REH cell (cell line): ENCODE data around the genes LRRFIP2, SCN5A and WDR48.

DNA sequence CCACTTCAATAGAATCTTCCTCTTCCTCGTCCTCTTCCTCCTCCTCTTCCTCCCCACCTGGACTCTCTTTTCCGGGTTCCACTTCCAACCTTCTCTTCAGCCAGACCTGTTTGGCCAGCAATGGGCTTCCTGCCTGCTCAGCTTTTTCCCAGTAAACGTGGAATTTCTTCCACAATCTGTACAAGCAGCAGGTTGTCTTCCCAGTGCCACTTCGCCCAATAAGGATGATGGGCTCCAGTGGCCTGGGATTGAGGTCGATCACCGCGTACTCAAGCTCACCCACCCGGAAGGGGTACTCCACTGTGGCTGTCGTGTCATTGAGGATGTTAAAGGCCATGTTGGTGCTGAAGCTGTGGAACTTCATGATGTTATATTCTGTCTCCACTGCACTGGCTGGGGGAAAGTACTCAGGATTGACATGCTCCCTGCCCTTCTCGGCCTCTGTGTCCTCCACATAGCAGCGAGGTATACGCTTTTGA is 88.5 kb downstream of the TRANK1 start:
- PRO-cap: no peak

DNA sequence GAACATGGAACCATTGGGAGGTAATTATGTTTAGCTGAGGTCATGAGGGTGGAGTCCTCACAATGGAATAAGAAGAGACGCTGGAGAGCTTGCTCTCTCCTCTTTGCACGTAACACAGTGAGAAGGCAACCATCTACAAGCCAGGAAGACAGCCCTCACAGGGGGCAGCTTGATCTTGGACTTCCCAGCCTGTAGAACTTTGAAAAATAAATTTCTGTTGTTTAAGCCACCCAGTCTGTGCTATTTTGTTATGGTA is 39.6 kb downstream of the TRANK1 start:
- PRO-cap: no peak

DNA sequence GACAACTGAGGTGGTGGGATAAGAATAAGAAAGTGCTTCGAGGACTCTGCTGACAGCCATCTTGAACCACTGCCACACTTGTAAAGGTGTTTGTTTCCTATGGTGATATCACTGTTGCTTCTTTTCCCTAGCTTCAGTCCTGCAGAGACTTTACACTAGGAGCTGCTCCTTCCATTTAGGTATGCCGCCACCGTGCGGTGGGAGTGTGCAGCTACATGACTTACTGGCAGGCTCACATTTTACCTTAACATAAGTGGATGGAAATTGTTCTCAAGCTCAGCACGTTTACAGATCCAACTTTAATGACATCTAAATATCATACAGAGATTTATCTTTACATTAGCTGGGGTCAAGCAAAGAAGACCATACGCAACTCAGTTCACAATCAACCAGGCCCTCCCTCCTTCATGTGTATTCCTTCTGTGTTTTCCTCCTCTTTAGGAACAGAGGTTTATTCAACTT is 13.9 kb upstream of the TRANK1 start:
- PRO-cap: no peak

DNA sequence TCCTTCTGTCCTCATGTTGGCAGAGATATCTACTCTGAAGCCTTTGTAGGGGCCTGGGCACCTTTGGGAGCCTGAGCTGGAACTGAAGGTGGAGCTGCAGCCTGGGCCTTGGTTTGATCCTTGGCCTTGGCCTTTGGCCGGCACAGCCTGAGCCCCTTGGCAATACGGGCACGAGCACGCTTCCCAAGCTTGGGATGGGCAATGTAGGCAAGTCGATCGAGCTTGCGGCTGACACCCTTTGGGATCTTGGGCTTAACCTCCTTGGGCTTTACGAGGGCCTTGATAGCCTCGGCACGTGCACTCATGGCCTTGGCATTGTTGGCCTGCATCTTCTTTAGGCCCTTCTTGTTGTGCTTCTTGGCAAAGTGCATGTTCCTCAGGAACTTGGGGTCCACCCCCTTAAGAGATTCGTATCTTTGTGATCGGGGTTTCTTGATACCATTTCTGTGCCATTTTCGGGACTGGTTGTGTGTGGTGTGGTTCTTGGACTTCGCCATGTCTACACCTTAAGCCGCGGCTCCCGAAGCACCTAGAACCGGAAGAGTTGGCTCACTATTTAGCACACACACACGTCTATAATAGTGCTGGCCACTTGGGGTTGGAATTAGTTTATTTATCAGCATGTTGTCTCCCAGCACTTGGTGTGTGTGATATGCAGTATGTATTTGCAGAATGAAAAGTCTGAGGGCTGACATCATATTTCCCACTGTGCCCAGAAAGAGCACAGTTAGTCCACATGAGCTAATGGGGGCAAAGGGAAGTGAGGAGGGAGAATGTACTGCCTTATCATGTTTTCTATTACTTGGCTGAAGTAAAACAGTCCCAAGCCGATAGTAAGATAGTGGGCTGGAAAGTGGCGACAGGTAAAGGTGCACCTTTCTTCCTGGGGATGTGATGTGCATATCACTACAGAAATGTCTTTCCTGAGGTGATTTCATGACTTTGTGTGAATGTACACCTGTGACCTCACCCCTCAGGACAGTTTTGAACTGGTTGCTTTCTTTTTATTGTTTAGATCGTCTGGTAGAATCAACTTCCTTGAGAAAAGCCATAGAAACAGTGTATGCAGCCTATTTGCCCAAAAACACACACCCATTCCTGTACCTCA is 23.5 kb downstream of the MLH1 start:
- PRO-cap: no peak

- PRO-cap: no peak
Observed at GRCh38 chr3:37052935-37054079, 60.0 kb downstream of the MLH1 start.

DNA sequence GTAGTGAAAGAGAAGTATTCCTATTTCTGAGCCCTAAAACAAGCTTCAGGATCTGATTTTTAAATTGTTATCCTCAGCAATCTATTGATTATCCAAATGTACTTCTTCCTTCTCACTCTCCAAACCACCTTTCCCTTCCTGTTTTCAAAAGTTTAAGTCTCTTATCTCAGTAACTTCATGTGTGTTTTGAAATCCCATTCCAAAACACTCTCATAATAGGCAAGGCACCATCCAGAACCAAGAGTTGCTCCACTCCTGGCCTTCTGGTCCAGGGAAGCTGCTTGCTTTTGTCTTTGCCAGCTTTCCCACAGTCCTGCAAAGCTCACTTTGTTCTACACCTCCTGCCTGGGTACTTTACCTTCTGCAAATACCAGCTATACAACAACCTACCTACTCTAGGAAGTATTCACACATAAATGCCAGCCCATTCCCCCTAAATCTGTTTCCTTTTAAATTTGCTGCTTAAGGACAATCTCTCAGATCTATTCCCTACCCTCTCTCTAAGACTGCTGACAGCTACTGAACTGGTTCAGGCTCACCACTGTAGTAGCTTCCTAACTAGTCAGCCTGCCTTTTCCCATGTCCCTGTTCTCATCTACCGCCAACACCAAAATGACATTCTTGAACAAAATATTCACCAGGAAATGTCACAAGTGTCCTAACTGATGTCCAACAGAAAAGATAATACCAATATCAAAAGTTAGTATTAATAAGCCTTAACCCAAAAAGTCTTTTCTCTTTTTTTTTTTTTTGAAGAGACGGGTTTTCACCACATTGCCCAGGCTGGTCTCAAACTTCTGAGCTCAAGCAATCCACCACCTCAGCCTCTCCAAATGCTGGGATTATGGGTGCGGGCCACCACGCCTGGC is 63.7 kb downstream of the MLH1 start:
- PRO-cap: no peak

- PRO-cap: no peak
Observed at GRCh38 chr3:37127329-37127815, 47.0 kb downstream of the LRRFIP2 start.

DNA sequence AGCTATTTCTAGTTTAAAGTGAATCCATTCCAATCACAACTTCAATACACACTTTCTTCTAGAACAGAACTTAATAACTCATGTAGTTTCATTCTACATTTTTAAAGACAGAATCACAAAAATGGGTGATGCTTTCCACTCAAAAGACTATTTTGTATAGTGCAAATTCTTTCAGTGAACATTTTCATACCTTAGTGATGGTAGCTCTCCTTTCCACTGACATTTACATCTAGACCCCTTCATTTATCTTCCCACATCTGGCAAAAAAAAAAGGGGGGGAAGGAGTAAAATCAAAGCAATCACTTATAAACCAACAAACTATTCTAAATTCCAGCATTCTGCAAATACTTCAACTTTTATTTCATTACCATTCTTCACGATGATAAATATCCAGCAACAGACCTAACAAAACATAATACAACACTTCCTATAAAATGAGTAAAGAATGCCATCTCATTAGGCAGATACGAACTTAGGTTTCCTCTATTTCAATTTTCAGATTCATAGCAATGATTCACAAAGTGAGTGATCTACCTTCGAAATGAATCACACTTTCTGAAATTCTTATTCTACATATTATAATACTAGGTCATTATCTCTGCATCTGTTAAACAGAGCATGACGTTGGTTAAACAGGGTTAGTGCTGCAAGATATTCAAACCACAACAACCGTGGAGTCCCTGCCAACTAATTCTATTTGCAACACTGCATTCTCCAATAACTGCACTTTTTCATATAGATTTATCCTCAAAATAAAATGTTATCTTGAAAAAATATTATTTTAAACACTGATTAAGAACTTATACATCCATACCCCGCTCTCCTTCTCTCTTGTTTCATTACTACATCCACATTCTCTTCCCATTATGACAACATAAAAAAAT is at the start of gene LRRFIP2:
TSS of gene LRRFIP2 (minus strand) at position 234 of the 884 bp plus-strand sequence.
- PRO-cap: no peak

GRCh38 chr3:37323503-37323888 is 80.4 kb downstream of the GOLGA4 start:
- PRO-cap: no peak

DNA sequence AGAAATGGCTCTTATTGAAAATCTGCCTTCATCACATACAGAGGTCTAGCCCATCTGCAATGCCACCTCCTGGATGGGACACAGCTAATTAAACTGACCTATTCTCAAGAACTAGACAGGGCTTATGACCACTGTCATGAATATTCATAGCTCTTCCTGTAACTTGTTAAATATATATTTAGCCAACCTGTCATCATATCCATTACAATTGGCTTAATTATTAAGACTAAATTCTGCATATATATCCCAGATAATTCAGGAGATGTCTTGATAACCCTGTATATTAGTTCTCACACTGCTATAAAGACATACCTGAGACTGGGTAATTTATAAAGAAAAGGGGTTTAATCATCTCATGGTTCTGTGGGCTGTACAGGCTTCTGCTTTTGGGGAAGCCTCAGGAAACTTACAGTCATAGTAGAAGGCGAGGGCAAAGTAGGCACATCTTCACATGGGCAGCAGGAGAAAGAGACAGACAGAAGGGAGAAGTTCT is 74.9 kb upstream of the ITGA9 start:
- PRO-cap: no peak

DNA sequence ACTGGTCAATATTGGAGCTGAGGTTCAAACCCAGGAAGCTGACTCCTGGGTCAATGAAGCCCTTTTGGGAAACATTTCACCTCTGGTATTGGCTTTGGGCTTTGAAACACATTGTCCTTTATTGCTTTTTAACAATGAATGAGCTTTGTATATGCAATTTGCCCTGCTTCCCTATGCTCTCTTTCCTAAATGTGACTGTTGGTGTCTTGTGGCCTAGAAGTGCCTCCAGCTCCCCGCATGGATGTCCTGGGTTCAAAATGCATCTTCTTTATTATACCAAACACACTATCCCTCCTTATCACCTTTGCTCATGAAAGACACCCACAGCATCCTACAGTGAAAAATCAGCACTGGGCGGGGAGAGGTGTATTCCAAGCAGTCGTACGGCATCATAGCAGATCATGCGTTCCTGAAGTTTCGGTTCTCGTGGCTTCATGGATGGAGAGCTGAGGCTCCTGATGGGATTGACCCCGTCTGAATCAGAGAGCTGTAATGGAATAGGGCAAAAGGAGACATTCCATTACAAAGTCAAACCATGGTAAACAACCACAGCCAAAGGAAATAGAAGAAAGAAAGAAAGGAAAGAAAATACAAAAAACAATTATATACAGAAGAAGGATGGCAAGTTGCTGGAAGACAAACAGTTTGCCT is 19.4 kb upstream of the ITGA9 start:
- PRO-cap: no peak

DNA sequence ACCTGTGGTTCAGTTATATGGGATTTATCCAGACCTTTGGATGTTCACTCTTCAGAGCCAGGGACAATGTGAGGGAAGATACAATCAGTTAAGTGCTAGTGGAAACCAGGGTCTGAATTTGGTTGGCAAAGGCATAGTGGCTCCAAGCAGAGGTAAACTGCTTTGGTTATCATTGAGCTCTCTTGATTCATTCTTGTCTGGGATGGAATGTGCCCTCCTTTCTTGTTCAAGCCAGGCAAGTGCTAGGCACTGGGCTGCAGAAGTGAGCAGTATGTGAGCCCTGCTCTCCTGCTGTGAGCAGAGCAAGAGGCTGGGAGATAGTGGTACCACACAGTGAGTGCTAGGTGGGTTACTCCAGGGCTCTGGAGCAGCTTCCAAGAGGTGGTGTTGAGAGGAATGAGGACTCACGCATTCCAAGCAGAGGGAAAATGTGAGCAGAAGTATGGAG is 200.2 kb upstream of the CTDSPL start:
- PRO-cap: no peak

DNA sequence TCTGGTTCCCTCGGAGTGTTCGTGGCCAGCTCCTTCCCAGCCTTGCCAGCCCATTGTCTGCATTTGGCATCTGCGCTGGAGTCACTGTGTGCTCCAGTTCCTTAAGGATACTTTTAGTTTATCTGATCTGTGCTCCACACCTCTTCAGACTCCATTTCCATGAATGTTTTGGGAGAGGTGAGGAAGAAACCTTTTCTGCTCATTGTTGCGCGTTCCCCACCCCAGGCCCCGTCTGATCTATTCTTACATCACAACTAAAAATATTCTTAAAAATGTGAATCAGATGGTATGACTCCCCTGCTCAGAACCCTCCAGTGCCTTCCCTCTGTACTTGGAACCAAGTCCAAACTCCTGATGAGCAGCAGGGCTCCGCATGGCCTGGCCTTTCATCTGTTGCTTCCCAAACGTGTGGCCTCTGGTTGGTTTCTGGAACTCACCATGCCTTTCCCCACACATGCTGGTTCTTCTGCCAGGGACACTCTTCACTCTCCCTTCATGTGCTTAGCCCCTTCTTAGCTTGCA is 140.0 kb upstream of the CTDSPL start:
- PRO-cap: no peak

DNA sequence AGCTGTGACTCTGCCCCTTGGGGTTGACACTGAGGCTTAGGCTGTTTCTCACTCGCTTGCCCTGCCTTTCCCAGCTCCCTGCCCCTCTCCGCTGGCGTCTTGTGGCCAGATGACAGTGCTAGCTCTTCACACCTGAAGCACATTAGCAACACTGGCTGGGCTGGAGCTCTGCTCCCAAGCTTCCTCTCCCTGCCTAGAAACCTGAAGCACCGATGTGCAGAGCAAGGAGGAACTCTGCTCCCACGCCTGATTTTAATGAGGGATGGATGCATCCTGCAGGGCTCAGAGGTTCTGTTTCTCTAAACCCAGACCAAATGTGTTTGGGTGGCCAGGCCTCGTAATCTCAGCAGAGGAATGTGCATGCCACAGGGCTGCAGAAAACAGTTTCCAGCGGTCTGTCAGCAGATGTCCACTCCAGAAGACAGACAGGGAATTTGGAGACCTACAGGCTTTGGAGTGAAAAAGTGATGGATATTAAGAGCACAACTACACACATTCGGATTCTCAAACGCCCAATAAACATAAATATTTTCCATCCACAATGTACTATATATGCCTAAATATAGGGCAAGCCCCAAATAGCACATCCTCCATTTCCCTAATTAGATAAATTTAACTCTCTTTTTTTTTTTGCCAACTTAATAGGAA is 88.6 kb upstream of the CTDSPL start:
- PRO-cap: no peak

- PRO-cap: no peak
Observed at GRCh38 chr3:37963606-37964009, 27.0 kb upstream of the VILL start.

GRCh38 chr3:38552717-38553168 is 56.6 kb downstream of the EXOG start:
- PRO-cap: no peak

- PRO-cap: no peak
Observed at GRCh38 chr3:38649600-38650166, at the start of gene SCN5A. SCN5A (minus strand) TSS chr3:38649687.

- PRO-cap: no peak
Observed at GRCh38 chr3:39025337-39025852, 26.3 kb downstream of the SCN11A start.

DNA sequence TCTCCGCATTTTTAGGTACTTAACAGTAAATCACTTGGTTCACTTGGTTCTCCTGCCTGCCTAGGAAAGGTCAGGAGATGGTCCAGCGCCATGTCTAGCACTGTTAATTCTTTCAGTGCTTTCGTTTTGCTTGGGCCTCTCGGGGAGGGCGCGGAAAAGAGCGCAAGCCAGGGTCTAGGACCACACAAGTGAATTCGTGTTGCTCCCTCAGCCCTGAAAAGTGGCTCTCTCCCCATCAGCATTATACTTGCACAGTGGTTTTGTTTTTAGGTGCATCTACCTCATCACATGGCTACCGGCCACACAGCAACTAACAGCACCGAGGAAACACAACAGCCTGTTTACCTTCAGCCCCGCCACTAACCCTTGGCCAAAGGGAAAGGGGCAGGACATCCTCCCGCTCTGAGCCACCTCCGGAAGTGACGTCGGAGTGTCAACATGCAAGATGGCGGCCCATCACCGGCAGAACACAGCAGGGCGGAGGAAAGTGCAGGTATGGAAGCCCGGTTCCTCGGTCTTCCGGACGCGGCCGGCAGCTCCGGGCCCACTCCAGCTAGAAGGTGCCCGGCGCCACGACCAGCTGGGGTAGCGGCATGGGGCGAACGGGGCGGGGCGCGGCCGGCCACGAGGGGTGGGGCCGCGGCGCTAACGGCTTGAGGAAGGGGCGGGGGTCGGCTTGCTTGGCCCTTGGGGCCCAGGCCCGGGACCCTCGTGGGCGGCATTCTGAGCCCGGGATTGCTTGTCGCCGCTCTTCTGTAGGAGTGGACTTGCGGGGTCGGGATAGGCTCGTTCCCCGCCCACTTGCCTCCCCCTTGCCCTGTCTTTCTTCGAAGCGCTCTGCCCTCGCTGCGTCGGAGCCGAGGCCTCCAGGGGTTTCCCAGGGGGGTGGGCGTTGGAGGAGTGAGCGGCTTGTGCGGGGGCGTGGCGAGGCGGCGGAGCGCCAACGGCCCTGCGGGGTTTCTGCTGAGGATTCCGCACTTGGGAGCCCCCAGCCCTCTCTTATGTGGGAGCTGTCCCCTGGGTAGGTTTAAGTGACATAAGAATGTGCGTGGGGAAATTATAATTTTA is at the start of gene WDR48:
TSS of gene WDR48 (plus strand) at position 436 of the 1,068 bp plus-strand sequence.
- PRO-cap: bidirectional peak, plus-strand start at position 465 of the sequence, minus-strand start at position 364 of the sequence; bidirectional peak, plus-strand start at position 925 of the sequence, minus-strand start at position 839 of the sequence

GRCh38 chr3:39125633-39126267 is 18.3 kb downstream of the TTC21A start:
- PRO-cap: no peak